AG04450 (cell line): ENCODE data around the genes FERD3L and TMEM196.

DNA sequence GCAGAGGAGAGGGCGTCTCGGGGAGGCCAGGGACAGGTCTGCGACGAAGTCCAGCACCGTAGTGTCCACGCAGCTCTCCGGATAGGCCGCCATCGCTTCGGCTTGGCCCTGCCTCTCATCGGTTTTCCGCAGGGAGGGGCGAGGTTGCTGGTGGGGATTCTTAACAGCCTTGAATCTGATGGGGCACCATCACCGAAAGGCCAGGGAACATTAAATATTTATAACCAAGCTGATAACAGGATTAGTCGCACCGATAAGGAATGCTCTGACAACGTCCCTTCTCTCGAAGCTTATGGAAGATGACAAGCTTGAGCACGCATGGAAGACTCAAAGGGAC, at the start of gene FERD3L:
FERD3L (minus strand) TSS at position 152 of the 337 bp plus-strand sequence.
- CAGE, long polyA plus RNA: no peak
- RRBS: 5% methylated on average over 6 of the region's 19 CpGs

DNA sequence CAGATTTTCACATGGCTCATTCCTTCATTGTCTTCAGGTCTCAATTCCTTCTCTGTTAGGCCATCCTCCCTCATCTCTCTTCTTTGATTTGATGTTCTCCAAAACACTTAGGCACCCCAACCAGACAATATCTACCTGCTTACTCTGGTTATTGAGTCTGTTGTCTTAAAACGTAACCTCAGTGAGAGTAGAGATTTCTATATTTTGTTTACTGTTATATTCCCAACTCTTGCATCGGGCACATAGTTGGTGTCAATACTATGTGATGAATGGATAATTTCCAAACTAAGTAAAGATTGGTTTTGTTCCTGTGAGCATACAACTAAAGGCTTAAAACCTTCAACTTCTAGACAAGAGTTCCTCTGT, 263.2 kb upstream of the FERD3L start:
- CAGE, long polyA plus RNA: no peak
- RRBS: no CpG with 5 or more reads among the region's 2 CpGs

DNA sequence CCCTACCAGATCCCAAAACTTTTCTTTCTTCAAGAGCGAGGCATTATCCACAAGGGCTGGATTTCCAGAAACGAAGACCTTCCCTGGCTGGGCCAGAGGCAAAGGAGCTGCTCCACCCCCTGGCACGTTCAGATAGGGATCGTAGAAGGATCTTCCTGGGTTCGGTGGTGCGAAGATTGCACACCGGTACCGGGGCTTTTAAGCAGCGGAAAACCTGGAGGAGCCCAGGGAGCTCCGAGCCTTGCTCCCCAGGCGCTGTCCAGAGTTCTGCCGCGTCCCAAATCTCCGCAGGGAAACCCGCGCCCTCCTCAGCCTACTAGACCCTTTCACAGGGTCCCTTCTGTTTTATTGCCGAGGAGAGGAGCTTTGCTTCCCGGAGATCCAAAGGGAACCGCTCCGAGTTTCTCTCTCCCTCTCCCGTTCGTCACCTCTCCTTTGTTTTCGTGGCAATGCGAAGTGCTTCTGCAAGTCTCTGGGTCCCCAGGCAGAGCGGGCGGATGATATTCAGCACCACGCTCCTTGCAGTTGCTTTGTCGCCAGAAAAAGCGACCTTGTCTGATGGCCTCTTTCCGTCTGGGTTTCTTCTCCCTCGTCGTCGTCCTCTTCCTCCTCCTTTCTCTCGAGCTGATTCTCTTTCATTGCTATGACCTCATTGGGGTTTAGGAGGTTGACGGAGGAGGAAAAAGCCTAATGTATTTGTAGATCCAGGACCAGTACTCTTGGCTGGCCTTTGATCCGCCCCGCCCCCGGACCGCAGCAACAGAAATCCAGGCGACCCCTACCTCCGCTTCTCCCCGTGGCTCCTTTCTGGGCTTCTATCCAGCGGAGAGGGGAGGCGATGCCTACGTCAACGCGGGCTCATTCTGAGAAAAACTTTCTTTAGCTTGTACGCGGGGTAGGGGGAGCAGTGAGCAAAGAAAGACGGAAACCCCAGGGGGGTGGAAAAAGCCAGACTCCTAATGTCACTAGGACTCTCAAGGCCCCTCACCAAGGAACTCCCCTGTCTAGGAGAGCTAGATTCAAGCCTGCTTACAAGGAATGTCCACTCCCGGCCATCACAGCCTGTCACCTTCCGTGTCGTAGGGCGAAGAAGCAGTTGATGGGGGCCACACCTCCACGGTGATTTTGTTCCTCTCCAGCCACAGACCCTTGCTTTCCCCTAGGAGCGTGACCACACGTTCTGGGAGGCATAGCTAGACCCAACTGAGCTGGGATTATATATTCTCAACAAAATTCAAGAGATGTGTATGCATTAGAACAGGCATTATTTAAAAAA, at the start of gene TMEM196:
TMEM196 (minus strand) TSS at position 833 of the 1,276 bp plus-strand sequence.
- CAGE, long polyA plus RNA: no peak
- RRBS: no CpG with 5 or more reads among the region's 57 CpGs

GRCh38 chr7:20197228-20197427, 20.1 kb downstream of the MACC1 start:
- CAGE, long polyA plus RNA: no peak

DNA sequence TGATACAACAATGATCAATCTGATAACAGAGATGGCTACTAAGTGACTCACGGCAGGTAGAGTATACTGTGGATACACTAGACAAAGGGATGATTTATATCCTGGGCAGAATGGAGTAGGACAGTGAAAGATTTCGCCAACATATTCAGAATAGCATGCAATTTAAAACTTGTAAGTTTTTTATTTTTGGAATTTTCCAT, 34.2 kb upstream of the ITGB8 start:
- CAGE, long polyA plus RNA: no peak
- RRBS: no CpG with 5 or more reads among the region's 2 CpGs

DNA sequence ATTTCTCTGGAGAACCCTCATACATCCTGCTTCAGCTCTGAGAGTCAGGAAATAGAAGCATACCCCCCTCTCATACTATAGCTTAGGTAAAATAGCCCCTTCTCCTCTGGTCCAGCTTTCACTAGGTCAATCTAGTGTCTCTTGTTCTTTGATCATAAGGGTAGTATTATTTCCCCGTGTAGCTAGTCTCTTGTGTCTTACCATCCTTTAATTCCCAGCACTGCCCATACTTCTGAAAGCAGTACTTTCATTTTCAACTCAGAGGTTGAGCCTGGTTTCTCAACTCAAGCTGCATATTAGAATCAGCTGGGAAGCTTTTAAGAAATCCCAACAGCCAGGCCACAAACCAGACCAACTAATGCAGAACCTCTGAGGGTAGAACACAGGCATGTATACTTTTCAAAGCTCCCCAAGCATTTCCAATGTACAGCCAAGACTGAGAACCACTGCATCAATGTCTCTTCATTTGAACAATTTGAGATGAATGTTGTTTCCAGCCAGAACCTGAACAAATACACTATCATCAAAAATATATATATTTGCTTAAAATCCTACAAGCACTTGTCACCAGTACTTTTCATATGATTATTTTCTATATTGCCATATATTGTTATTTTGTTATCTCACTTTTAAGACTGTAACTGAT, 30.7 kb upstream of the ITGB8 start:
- CAGE, long polyA plus RNA: no peak
- RRBS: no CpG with 5 or more reads among the region's 1 CpG

GRCh38 chr7:20784333-20784654, 2.4 kb downstream of the SP8 start:
- CAGE, long polyA plus RNA: no peak
- RRBS: no CpG with 5 or more reads among the region's 42 CpGs

- CAGE, long polyA plus RNA: no peak
- RRBS: 14% methylated on average over 4 of the region's 34 CpGs
Measured at GRCh38 chr7:20790857-20791429, 4.3 kb upstream of the SP8 start.

- CAGE, long polyA plus RNA: no peak
- RRBS: no CpG with 5 or more reads among the region's 11 CpGs
Measured at GRCh38 chr7:20835157-20835510, 48.4 kb upstream of the SP8 start.

- CAGE, long polyA plus RNA: no peak
- RRBS: no CpG with 5 or more reads among the region's 24 CpGs
Measured at GRCh38 chr7:21543646-21544369, 969 bp downstream of the DNAH11 start.

GRCh38 chr7:21850865-21851383, 94.8 kb downstream of the CDCA7L start:
- CAGE, long polyA plus RNA: no peak
- RRBS: no CpG with 5 or more reads among the region's 4 CpGs

DNA sequence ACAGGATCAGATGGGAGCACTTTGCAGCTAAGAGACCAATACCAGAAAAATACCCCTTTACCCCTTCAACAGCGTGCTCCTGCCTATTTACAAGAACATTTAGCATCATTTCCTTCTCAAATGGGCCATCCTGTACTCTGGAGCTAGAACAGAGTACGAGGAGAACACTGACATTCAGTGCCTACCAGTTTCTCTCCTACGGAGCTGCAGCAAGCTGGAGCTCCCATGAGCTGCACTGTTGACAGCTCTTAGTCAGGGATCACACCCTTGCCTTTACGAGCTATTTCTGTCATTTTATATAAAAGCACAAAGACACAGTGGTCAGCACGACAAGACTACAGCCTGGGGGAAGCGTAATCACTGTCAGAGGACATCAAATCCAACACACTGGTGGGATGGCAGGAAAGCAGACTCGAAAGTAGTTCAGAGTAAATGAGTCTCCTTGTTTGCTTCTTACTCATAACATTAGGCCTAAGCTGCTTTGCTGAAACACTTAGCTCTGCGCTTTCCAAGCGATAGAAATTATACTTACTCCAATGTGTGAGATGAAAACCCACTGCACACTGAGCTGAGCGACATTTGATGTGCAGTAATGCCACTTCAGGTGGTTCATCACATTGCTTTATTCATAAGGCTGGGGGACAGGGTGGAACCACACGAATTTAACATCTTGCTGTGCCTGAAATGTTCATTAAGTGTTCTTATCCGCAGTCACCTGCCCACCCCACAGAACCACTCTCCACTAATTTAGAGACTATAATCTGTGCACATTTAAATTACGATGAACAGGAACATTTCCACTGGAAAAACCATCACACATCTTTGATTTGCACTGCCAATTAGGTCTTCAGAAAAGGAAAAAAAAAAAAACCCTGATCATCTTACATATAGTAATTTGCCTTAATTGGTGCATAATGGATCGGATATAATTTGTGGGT, 2.6 kb downstream of the CDCA7L start:
- CAGE, long polyA plus RNA: no peak
- RRBS: no CpG with 5 or more reads among the region's 14 CpGs

GRCh38 chr7:22192995-22194205, 163.6 kb downstream of the RAPGEF5 start:
- CAGE, long polyA plus RNA: no peak
- RRBS: no CpG with 5 or more reads among the region's 29 CpGs

DNA sequence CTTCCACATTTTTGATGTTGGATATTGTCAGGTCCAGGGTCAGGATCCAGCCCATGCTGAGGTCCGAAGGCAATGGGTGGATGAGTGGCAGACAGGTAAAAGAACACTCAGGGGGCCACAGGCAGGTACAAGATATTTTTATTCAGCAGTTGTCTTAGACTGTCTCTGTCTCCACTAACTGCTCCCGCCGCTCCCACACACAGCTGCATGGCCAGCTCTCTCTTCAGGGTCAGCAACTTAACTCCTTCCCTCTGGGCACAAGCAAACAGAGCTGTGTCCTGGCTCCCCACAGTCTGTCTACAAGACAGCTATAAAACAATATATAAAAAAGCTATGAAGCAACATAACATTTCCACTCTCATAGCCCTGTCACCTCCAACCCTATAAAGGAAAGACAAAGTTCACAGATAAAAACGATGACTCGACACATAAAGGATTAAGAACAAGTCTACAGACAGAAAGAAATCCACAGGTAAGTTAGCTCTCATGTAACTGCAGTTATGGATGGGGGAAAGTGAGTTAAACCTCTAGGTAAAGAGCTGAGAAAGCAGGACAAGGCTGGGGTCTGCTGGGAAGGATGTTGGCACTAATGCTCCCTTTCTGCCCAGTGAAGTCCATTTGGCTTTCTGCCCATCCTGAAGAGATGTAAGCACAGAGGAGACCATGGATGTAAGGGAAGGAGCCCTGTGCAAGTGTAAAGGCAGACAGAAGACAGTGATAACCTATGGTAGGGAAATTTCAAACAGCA, 27.1 kb downstream of the RAPGEF5 start:
- CAGE, long polyA plus RNA: no peak
- RRBS: no CpG with 5 or more reads among the region's 5 CpGs

- CAGE, long polyA plus RNA: no peak
- RRBS: no CpG with 5 or more reads among the region's 10 CpGs
Measured at GRCh38 chr7:22444467-22445045, 55.4 kb downstream of the STEAP1B start.

DNA sequence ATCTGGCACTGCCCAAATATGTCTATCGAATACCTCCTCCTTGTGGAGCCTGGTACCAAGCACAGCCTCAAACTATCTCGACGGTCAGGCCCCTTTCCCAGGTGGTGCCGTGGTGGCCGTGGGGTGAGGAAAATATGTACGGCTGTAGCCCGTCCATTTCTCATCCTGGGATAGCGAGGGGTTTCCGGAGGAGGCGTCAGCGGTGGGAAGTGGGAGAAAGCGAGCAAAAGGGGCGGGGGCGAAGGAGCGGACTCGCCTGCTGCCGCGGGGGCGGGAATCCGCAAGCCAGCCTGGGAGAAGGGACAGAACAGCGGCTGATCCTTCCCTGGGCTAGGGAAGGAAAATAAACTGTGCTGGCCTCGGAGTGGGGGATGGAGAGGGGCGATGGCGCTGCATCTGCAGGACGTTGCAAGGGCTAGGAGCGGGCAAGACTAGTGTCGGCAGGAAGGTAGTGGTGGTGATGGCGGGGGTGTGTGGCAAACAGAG, 49.7 kb upstream of the STEAP1B start:
- CAGE, long polyA plus RNA: no peak
- RRBS: no CpG with 5 or more reads among the region's 28 CpGs

GRCh38 chr7:22583123-22583615, 83.2 kb upstream of the STEAP1B start:
- CAGE, long polyA plus RNA: no peak
- RRBS: no CpG with 5 or more reads among the region's 4 CpGs

- CAGE, long polyA plus RNA: no peak
- RRBS: no CpG with 5 or more reads among the region's 4 CpGs
Measured at GRCh38 chr7:22589905-22590169, 89.8 kb upstream of the STEAP1B start.

DNA sequence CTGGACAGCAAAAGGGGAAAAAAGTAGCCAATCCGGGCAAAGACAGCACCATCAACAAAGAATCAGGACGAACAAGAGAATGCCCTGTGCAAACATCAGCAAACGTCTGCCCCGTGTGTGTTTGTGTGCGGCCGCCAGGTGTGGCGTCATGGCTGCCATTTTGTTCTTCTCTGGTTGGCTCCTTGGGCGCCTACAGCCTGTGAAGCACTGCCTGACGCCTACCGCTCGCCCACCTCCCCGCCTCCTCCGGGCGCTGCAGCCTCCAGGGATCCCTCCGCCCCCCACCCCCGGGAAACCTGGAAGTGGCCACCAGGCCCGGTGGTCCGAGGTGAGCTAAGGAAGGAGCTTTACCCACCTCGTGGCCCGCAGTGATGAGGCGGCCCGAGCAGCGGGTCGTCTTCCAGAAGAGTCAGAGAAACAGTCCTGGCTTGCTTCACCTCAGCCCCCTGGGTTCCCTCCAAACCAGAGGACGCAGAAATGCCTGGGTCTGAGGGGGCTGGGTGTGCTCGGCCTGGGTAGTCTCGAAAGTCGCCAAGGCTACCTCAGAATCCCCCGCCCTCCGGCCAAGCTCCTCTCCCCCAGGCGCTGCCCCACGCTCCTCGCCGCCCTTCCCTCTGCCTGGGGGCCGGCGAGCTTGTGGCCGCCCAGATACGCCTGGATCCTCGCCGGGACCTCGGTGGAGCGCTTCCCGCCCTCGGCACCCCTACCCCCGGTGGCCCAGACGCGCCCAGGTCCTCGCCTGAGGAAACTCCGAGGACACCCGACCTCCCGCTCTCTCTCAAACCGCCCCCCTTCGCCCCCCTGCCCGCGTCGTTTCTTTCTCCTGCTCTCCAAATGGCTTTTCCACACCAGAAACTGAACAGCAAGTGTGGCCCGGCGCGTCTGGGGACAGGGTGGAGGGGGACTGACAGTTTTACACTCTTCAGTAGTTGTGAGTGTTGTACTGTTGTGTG, 61.7 kb upstream of the IL6 start:
- CAGE, long polyA plus RNA: no peak
- RRBS: 92% methylated on average over 10 of the region's 59 CpGs

DNA sequence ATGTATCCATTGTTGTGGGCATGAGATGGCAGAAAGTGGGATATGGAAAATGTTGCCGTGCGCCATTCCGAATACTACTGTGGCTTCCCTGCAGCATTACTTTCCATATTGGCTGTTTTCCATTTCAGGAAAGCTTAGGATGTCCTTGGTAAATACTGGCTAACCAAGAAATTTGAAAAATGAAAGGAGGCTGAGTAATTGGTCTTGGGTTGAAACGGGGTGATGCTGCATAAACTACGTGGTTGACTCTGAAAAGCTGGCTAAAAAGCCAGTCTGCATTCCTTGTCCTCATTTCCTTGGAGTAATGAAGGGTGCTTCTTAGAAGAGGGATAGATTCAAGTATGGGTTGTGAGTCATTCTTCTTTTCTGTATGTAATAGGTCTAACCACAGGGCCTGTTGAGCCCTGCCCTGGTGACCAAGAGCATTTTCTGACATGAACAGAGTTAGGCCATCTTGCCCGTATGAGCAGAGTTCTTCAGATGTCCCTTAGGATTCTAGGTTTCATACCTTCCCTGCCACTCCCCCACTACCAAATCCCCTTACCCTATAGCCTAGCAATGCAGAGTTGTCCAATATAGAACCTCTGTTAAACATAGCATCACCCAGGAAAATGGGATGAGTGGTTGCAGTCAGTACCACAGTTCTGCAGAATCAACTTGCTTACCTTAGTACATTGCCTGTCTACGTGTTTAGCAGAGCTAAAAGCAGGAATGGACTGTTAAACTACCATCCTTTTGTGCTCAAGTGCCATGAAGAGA, 36.4 kb upstream of the TOMM7 start:
- CAGE, long polyA plus RNA: no peak
- RRBS: no CpG with 5 or more reads among the region's 7 CpGs